ENCODE data around the genes IFRD1, ASZ1 and CFTR.

GRCh38 chr7:112238802-112239399 lies 32.4 kb downstream of the ZNF277 start:
- PRO-cap = no peak
- RAMPAGE, long total RNA, 3 experiments = no peak in any of the 3 experiments

- PRO-cap = no peak
- RAMPAGE, long total RNA, 3 experiments = no peak in any of the 3 experiments
These were observed 28.0 kb upstream of the IFRD1 start for GRCh38 chr7:112422358-112422600.

DNA sequence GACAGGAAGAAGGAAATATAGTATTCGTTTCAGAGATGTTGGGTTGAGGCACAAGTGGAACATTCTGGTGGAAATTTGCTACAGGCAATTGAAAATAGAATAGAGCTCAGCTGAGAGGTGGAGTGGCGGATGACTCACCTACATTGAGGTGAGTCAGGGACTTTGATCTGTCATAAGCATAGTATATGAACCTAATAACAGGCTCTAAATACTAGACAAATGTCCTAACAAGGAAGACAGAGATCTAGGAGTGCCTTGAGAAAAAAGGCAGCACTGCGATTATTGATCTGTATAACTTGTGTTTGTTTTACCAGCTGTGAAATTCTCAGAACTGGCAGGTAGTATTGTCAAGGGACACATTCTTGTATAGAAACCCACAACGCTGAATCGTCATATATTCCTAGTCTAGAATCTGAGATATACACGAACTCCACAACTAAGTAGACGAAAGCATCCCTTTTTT lies 866 bp upstream of the IFRD1 start:
- PRO-cap = no peak
- RAMPAGE, long total RNA, 3 experiments = no peak in any of the 3 experiments

GRCh38 chr7:112449826-112450884 lies at the start of gene IFRD1:
Gene IFRD1, plus strand, starts transcription at chr7:112450460.
- PRO-cap = bidirectional peak, plus-strand start at chr7:112450460, minus-strand start at chr7:112450178; bidirectional peak, plus-strand start at chr7:112450991, minus-strand start at chr7:112450841
- RAMPAGE, long total RNA, 3 experiments = start-site peak on the plus strand in 1 of 3 experiments, at chr7:112450459-112450465 at its widest, 450 reads per replicate

- PRO-cap = no peak
- RAMPAGE, long total RNA, 3 experiments = no peak in any of the 3 experiments
These were observed 1.7 kb downstream of the IFRD1 start for GRCh38 chr7:112451740-112452545.

DNA sequence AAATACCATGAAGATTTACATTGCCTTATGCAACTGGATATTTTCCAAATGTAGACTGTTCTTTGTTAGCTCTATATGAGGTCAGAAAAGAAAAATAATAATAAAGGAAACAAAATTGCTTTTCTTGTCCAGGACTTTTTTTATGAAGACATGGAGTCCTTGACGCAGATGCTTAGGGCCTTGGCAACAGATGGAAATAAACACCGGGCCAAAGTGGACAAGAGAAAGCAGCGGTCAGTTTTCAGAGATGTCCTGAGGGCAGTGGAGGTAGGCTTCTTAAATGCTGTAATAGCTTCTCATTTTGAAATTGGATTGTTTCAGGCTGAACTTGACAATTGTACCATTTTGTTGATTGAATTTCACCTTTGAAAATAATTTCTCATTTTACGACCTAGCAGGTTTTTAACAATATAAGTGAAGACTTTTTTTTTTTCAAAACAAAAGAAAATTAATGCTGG lies 12.9 kb upstream of the LSMEM1 start:
- PRO-cap = no peak
- RAMPAGE, long total RNA, 3 experiments = no peak in any of the 3 experiments

DNA sequence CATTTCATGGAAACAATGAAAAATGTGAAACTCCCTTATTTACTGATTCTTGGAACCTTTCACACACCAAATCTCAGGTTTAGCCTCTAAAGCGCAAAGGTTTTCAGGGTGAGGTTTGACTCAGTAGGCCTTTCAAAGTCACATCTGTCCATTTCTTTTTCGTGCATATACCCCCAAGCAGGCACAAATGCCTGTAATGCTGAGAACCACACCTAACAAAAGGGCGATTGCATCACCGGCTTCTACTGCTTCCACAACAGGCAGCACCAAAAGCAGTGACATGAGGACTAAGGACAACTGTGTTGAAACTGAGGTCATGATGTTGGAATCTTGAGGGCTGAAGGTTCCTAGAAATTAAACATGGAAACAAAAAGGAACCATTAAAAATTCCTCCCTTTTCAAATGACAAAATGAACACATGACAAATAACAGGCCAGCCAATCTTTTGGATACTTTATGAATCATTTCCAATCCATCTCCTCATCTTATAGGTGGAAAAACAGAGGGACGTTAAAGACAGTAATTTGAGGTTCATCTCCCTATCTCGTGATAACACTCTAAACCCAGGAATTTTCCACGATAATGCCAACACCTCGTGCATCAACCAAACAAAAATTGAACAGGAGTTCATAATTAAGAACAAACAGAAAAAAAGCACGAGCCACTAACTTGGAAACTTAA lies 953 bp downstream of the SMIM30 start:
- PRO-cap = no peak
- RAMPAGE, long total RNA, 3 experiments = no peak in any of the 3 experiments

- PRO-cap = no peak
- RAMPAGE, long total RNA, 3 experiments = no peak in any of the 3 experiments
These were observed 366.9 kb downstream of the PPP1R3A start for GRCh38 chr7:113551826-113552297.

- PRO-cap = no peak
- RAMPAGE, long total RNA, 3 experiments = no peak in any of the 3 experiments
These were observed 1.0 kb upstream of the FOXP2 start for GRCh38 chr7:114413547-114414041.

DNA sequence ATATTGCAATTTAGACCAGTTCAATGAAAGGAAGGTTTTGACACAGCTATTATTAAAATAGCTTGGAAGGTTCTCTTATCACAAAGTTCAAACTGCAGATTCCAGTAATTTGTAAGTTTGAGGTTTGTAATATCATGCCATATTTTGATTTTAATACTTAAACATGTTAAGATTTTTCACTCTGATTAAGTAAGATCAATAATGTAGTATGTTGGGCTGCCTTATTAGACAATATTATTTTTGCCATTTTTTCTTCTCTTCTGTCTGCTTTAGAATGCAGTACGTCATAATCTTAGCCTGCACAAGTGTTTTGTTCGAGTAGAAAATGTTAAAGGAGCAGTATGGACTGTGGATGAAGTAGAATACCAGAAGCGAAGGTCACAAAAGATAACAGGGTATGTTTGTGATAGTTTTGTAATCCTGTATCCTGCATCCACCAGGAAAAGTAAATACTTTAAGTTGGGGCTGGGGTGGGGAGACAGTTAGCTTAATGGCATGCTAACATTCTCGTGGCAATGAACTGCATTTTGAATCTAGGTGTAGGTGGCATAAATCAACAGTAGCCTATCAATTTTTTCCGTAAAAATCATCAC lies 247.3 kb downstream of the FOXP2 start:
- PRO-cap = no peak
- RAMPAGE, long total RNA, 3 experiments = no peak in any of the 3 experiments

DNA sequence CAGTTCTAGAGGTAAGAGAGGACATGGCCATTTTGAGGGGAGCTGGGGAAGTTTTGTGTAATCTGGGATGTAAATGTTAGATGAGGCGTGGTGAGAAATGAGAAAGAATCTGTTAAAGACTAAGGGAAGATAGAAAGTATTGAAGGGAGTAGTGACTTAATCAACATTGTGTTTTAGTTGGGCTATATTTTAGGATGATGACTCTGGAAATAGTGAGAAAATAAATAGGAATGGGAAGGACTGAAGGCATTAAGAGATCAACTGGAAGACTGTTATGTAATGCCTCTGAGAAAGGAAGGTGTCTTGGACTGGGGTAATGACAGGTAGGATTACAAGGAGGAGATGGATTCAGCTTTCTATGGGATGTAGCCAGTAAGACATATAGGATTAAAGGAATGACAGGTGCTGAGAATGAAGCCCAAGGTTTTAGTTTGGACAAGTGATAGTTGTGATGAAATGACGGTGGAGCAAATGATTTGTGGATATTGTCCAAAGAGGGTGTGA lies 28.1 kb downstream of the MDFIC start:
- PRO-cap = no peak
- RAMPAGE, long total RNA, 3 experiments = no peak in any of the 3 experiments

DNA sequence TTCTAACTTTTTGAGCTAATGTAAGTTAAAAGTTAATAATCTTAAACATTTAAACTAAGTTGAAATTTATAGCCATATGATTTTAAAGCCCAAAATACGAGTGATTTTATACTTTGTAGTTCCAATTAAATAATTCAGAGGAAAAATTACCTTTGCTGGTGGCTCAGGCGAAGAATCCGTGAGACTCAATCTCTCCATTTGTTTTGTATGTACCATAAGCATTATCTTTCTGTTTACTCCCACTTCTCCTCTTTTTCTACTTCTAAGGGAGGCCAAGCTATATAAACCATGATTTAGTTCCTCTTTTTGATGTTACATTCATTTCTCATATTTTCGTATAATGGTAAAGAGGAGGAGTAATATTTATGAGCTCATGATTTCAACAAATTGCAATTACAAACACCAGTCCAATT lies 50.7 kb upstream of the TES start:
- PRO-cap = no peak
- RAMPAGE, long total RNA, 3 experiments = no peak in any of the 3 experiments

- PRO-cap = no peak
- RAMPAGE, long total RNA, 3 experiments = no peak in any of the 3 experiments
These were observed 51.5 kb upstream of the CAV2 start for GRCh38 chr7:116447962-116448508.

DNA sequence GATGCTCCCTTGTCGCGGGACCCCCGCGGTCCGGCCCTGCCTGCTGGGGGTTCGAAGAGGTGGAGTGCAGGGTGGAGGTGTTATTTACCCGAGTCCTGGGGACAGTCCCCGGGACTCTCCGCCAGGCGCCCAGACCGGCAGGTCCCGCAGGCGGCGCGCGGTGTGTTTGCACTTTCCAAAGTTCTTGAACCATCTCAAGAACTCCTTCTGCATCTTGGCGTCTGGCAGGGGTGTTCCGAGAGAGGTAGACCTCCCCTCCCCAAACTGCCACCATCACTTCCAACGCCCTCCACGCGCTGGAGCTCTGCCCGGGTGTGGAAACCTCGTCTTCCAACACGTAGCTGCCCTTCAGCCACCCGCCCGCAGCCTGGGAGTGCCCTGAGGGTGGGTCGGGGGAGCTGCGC lies 566 bp downstream of the CAV1 start:
- PRO-cap = unidirectional peak, plus-strand start at position 111 of the sequence
- RAMPAGE, long total RNA, 3 experiments = no peak in any of the 3 experiments

DNA sequence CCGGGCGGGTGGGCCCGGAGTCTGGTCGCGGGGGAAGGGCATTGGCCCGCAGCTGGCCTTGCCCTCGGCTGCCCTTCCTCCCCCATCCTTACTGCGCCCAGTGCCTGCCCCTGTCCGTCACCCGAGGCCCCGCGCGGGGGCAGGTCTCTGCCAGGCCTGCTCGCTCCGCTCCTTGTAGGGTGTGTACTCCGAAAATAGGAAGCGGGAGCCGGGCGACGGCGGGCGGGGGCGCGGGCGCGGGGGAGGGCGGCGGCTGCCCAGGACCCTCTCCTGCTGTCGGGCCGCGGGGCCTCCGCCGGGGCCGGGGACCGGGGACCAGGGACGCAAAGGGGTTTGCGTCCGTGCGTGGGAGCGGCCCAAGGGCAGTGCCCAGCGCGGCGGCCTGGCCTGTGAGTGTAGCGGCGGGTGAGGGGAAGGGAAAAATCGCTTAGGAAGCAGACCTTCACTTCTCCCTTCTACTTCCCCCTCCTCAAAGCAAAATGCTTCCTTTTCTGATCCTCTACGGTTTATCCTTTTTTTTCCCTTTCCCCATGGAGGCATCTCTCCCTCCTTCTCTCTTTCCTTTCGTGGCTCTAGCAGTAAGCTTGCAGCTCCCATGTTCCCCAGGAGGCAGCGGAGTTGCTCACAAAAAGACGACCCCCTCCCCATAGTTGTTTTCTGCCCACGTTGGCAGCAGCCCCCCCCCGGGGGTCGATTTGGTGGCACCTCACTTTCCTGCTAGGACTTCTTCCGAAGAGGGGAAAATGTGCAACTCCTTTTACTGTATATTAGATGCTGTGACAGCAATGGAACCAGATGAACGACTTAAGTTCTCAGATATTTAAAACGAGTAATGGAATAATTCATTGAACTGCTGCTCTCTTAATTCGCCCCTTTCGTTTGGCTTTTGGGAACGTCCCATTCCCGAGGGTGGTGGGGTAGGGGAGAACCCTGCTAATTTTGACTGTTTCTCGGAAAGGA lies 592 bp downstream of the CAPZA2 start:
- PRO-cap = bidirectional peak, plus-strand start at position 197 of the sequence, minus-strand start at position 141 of the sequence
- RAMPAGE, long total RNA, 3 experiments = no peak in any of the 3 experiments

DNA sequence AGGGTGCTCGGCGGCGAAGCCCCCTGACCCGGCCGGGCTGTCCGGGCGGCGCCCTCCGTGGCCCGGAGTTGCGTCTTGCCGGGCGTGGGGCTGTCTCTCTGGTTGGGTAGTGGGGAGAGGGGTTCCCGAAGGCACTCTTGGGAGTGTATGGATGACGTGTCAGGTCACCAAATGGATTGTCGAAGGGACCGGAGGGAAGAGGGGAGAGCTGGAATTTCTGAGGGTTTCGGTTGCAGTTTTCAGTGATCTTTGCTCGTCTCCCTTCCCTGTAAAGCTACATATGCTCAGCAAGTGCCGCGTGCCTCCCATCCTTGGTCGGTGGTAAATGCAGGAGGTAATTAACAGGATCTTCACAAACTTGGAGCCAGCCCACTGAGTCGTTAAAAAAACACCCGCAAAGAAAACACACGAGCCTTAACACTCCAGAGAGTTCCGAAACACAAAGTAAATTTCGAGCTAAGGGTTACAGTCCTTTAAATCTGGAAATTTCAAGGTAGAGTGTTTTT lies 939 bp downstream of the ST7 start:
- PRO-cap = unidirectional peak, minus-strand start at position 111 of the sequence; unidirectional peak, minus-strand start at position 251 of the sequence
- RAMPAGE, long total RNA, 3 experiments = no peak in any of the 3 experiments

DNA sequence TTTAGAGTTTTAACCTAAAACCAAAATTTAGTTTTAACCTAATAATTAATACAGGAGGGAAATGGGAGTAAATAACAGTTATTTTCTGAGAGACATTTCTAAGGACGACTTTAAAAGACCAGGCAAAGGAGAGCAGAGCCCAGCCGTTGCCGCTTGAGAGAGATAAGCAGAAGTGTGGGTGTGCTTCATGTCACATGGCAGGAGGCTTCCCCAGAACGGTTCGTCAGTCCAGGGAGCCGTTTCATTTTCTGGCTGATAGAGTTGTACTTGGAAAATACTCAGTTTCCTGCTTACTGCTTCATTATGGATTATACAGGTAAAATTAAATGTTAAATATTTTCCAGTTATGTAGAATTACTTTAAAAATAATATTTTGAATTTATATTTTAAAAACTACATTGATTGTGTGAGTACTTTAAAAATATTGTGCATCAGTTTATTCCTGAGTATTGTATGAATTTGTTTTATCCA lies 61.4 kb downstream of the ST7 start:
- PRO-cap = unidirectional peak, plus-strand start at position 213 of the sequence
- RAMPAGE, long total RNA, 3 experiments = no peak in any of the 3 experiments

- PRO-cap = no peak
- RAMPAGE, long total RNA, 3 experiments = start-site peak on the plus strand in 1 of 3 experiments, at chr7:117051129-117051424 at its widest, 10 reads per replicate
These were observed 98.0 kb downstream of the ST7 start for GRCh38 chr7:117051144-117051783.

GRCh38 chr7:117427151-117427969 lies at the start of gene ASZ1:
Gene ASZ1, minus strand, starts transcription at chr7:117427493.
- PRO-cap = no peak
- RAMPAGE, long total RNA, 3 experiments = no peak in any of the 3 experiments

GRCh38 chr7:117479261-117480398 lies at the start of gene CFTR:
Gene CFTR, plus strand, starts transcription at chr7:117480025.
- PRO-cap = no peak
- RAMPAGE, long total RNA, 3 experiments = no peak in any of the 3 experiments